Karpas-422 (cell line): ENCODE data around the genes ACKR1, OR10J5, CRP, SLAMF9 and IGSF8.

DNA sequence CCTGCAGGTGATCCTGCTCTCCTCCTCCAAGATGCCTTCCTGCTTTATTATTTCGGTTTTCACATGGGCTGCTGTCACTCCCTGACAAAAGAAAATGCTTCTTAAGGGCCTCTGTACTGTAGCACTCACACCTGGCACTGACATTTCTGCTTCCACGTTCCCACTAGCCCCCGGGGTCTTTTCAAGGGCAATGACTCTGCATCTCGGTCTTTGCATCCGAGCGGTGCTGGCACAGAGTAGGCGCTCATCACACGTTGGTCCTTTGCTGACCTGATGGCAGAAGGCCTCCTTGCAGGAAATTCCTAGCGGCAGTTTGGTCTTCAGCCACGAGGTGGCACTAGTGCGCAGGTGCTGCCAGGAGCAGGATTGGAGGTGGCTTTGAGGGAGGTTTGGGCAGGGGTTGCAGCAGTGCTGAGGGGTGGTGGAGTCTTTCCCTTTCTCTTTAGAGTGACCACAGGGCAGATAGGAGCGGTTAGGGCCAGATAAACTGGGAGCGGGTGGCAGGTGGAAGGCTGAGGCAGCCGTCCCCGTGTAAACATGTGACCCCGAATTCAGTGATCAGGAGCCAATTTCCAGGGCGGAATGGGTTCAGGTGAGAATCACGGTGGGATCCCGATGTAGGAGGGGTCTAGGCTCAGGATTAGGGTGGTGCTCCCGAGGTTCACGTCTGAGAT, 25.4 kb upstream of the ETV3 start:
- PRO-cap = no peak
- RAMPAGE, long total RNA = no peak

DNA sequence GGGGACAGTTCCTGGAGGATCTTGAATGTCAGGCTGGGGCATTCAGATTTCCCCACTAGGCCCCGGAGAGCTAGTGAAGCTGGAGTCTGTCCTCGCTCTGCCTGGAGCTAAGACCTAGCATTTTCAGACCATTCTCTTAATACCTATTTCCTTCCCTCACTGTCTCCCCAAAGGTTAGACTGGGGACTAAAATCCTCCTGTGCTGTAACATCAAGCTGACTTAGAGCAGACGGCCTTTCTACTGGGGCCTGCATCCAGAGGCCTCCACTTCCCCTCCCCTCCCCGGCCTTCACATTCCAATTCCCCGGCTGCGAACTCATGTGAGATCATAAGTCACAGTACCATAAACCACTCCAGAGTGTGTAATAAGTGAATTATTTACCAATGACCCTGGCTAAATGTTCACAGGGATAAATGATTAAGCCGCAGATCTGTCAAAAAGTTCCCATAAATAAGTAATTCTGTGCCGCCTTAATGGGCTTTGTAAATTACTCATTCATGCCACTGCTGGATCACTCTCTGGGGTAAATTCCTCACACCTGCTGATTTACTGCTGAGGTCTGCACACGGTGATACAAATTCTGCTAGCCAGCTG, 27.5 kb upstream of the KIRREL1 start:
- PRO-cap = no peak
- RAMPAGE, long total RNA = no peak

DNA sequence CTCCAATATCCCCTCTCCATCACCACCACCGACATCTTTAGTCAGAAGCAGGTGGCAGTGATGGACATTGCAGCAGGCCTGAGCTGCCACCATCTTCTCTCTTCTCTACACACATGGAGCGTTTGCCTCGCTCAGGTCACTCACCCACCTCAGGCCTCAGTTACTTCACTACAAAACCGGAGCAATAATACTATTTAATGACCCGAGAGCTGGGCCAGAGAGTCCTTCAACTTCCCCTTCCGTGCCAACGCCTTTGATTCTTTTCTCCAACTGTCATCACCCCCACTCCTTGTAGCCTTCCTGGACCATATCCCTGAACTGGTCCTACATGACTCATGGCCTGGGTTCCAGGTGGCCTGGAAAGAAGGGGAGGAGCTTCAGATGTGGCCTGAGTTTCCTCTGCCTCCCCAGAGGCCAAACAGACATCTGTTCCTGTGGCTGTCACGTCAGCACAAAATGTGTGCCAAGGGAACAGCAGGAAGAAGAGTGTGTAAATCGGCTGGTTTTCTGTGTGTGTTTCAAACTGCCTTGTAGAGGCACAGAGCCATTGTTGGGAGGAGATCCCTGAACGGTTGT, 25.0 kb upstream of the KIRREL1 start:
- PRO-cap = no peak
- RAMPAGE, long total RNA = no peak

DNA sequence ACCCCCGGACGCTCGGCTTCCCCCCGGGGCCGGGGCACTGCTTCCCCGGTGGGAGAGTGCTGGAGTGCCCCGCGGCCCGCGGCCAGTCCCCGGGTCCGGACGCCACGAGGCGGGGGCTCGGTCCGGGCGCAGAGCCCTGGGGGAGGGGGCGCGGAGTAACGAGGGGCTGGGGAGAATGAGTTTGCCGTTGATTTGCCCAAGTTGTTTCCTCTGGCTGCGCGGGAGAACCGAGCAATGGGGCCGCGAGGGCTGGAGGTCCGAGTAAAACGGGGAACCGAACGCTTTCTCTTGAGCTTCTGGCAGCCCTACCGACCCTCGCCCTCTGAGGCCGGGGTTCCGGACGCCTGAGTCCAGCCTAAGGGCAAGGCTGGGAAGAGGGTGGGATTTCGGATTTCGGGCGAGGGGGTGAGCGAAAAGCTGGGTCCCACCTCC, 317 bp downstream of the KIRREL1 start:
- PRO-cap = no peak
- RAMPAGE, long total RNA = no peak

DNA sequence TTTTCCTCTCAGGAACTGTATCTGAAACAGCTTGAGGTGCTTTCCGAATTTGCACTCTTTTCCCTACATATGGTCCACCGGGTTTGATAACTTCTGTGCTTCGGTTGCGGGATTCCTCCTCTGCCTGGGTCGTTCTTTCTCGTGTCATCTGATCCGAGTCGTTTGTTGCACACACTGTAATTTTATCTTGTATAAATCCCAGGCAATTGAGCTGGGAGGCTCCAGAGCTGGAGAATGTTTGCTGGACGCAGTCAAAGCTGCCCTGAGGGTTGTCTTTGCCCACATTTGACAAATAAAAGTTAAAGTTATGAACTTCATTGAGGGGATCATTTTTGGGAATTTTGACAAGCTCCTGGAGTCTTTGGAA, 3.5 kb upstream of the CD1D start:
- PRO-cap = no peak
- RAMPAGE, long total RNA = no peak

DNA sequence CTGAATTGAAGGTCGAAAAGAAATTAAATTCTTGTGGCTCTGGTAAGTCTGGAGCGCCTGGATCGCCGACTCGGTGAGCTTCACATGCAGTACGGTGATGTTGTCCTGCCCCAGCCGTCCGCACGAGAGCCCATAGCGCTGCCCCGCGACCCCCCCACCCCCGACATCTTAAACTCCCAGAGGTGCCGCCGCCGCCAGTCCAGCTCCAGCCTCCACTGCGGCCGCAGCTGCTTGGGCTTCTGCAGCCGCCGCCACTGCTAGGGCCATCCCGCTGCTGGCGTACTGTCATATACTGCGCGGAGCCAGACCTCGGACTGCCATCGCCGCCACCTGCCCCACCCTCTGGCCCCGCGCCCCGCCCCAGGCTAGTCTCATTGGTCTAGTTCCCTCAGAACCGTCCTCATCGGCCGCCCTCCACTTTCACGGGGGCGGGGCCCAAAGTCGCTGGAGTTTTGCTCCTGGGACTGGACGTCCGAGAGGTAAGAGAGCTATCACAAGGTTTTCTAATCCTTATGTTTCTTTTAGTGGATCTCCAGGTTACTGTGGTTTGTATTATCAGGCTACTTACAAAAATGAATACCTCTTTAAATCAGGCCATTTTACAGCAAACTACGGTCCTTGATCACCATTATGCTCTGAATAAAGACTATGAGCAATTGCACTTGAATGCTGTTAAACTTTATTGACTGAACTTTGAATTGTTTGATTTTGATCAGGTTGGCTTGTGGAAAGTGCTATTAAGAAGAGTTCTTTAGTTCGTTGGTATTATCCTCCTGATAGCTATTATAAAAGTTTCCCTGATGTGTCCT, 2.9 kb upstream of the CD1D start:
- PRO-cap = bidirectional peak, plus-strand start at position 417 of the sequence, minus-strand start at position 291 of the sequence
- RAMPAGE, long total RNA = no peak

- PRO-cap = no peak
- RAMPAGE, long total RNA = no peak
Measured at GRCh38 chr1:158978612-158979115, 23.9 kb downstream of the PYDC5 start.

GRCh38 chr1:159018138-159018766, 8.5 kb downstream of the IFI16 start:
- PRO-cap = no peak
- RAMPAGE, long total RNA = no peak

- PRO-cap = no peak
- RAMPAGE, long total RNA = no peak
Measured at GRCh38 chr1:159032304-159032864, 22.7 kb downstream of the IFI16 start.

GRCh38 chr1:159204661-159205141, at the start of gene ACKR1:
TSS of gene ACKR1 (plus strand) at chr1:159204875.
- PRO-cap = no peak
- RAMPAGE, long total RNA = no peak

GRCh38 chr1:159535716-159536160, at the start of gene OR10J5:
TSS of gene OR10J5 (minus strand) at chr1:159536007.
- PRO-cap = no peak
- RAMPAGE, long total RNA = no peak

GRCh38 chr1:159714368-159715211, at the start of gene CRP:
TSS of gene CRP (minus strand) at chr1:159714589.
- PRO-cap = no peak
- RAMPAGE, long total RNA = no peak

DNA sequence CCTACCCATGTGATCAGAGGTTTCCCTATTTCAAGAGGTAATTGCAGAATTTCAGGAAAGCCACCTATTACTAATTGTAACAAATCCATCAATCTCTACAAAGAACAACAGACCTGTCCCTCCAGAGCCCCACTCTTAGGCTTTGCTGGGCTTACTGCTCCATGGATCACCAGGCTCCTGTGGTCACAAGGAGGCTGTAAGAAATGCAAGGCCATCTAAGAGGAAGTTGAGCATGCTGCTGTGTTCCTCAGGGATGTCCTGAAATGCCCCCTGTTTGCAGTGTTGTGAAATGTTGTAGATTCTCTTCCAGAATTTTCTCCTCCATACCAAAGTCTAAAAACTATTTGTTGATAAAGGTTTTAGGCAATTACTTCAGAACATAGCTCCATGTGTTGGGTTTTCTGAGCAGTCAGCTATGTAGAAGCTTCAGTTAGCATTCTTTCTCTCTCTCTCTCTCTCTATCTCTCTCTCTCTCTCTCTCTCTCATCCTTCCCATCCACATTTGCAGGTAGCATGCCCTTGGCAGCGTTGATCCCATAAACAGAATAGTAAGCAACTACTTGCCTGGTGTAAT, 24.3 kb upstream of the DUSP23 start:
- PRO-cap = no peak
- RAMPAGE, long total RNA = no peak

DNA sequence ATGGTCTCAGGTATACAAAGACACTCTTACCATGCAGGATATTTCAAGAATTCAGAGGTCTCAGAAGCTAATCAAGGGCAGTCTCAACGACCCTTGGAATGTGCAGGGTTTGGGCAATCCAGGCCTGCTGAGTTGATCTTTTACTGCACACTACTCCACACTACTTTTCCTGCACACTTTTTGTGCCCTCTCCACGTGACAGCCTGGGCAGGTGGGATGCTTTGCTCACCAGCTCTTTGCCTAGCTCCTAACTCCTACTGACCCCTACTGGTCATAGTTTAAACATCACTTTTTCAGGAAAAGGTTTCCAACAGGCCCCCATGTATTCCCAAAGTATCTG, 9.5 kb downstream of the DUSP23 start:
- PRO-cap = no peak
- RAMPAGE, long total RNA = no peak

GRCh38 chr1:159800021-159800788, 2.0 kb upstream of the FCRL6 start:
- PRO-cap = no peak
- RAMPAGE, long total RNA = no peak

- PRO-cap = no peak
- RAMPAGE, long total RNA = no peak
Measured at GRCh38 chr1:159853666-159854740, 8.5 kb downstream of the VSIG8 start.

DNA sequence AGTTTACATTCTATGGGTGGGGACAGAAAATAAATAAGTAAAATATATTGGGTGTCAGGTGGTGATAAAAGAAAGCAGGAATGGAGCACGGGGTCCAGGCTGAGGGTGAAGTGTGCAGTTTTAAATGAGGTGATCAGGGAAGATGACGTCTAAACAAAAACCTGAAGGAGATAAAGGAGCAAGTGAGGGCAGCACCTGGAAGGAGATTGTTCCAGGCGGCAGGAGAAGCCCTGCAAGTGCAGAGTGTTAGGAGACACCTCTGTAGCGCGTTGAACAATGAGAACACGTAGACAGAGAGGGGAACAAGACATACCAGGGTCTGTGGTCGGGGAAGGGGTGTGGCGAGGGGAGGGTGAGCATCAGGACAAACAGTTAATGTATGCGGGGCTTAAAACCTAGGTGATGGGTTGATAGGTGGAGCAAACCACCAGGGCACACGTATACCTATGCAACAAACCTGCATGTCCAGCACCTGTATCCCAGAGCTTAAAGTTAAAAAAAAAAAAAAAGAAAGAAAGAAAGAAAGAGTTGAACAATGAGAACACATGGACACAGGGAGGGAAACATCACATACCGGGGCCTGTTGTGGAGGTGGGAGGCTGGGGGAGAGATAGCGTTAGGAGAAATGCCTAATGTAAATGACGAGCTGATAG, 10.6 kb downstream of the TAGLN2 start:
- PRO-cap = no peak
- RAMPAGE, long total RNA = no peak

- PRO-cap = no peak
- RAMPAGE, long total RNA = no peak
Measured at GRCh38 chr1:159954131-159954684, at the start of gene SLAMF9. TSS of gene SLAMF9 (minus strand) at chr1:159954237.

GRCh38 chr1:160098307-160098979, at the start of gene IGSF8:
TSS of gene IGSF8 (minus strand) at chr1:160098619.
- PRO-cap = no peak
- RAMPAGE, long total RNA = no peak

DNA sequence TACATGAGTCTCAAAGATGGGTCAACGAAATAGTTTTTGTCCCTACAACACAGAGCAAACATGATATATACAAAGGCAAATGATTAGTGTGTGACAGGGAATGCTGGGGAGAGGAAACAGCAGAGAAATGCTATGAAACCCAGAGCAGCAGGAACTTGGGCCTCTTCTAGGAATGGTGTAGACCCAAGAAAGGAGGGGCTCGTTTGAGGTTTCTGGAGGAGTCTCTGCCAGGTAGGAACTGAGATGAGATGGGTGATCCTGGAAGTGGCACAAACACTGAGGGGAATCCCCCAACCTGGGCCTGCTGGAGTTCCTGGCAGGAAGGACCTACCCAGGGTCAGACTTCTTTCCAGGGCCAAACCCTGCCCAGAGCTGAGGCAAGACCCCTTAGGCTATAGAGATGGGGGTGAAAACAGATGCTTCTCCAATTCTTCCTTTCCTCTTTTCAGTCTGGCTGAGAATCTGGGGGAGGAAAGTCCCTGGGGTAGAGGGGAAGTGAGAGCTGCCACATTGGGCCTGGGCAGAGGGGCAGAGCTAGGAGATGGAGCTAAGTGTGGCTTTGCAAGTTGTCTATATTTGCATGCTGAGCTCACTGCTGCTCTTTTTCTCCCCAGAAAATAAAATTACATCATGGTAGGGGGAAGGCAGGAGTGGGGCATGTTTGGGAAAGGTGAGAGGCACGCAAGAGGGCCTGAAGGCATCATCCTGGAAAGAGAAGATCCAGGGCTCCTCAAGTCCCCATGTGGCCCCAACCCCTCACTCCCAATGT, 833 bp upstream of the PEA15 start:
- PRO-cap = unidirectional peak, plus-strand start at position 647 of the sequence
- RAMPAGE, long total RNA = no peak